Cytotoxic T cell (primary cell): ENCODE measurements around the genes CACNB3, DDX23 and DHH.

DNA sequence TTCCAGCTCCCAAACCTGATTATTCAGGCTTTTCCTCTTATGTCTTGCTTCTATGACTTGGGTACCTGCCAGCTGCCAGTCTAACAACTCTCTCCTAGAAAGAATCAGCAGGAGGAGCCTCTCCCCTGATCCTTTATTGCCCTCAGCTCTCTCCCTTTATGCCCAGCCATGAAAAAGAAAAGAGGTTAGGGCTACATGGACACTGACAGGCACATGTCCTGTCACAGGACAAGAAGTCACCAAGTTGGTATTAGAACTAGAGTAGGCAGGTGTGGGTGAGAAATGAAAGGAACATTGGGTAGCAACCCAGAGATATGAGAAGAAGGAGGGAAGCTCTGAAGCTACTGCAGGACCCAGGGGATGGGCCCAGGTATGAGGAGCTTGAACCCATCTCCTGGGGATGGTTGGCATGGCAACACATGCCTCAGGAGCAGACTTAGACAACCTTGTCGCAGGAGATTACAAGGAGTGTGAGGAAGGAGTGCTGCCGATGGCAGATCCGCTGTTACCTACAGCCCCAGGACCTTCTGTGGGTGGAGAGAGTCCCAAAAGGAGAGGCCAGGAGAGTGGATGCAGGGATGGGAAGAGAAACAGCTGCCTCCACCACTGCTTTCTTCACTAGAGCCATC is 1.9 kb upstream of the CACNB3 start:
- PRO-cap, 2 experiments: no peak in any of the 2 experiments

GRCh38 chr12:48817894-48819144 is at the start of gene CACNB3:
TSS of gene CACNB3 (plus strand) at chr12:48818496.
- PRO-cap, 2 experiments: peak in 2 of 2 experiments; most common plus-strand start chr12:48818484 (in 1); most common minus-strand start chr12:48818430 (in 2)

DNA sequence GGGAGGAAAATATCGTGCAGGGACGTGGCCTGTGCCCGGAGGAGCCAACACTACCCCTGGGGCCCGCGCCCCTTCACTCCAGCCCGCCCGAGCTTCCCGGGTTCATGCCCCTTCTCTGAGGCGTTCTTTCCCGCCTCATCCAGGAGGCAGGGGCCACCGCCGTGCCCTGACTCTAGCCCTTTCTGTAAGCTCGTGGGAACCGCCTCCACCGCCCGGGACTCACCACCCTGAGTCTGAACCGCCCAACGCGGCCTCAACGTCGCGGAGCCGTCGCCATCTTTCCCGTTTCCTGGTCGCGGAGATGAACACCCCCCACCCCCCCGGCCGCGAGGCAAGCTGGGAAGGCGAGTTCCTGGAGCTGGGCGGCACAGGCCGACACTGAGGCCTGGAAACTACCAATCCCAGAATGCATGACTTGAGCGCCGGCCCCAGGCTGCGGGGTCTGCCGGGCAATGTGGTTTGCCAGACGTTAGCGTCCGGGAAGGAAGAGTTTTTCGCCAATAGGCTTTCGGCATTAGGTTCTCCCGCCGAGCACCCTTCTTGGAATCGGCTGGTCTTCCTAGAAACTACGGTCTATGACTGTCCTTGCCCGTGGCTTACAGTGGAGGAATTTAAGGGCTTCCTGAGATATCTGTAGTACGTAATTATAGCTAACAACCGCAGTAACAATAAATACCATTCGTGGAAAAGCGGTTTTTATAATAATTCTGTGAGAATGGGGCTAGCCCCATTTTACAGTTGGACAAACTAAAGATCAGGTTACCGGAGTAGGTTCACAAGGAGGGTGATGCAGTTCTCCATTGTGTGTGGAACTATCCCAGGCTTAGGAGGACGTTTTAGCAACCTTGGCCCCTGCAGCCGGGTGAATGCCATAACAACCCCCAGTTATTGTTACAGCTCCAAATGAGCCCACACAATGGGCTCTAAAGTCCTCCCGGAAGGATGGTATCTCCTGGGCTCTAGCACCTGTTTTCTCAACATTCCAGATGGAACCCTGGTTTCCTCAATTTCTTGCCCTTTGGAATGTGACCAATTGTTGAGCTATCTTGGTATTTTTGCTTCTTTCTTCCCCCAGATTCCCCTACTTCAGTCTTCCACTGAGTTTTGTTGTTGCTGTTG is at the start of gene DDX23:
TSS of gene DDX23 (minus strand) at position 303 of the 1,119 bp plus-strand sequence.
- PRO-cap, 2 experiments: peak in 2 of 2 experiments; most common plus-strand start position 730 of the sequence (in 2); most common minus-strand start position 303 of the sequence (in 2)

- PRO-cap, 2 experiments: peak in 2 of 2 experiments; most common plus-strand start chr12:48924797 (in 2); most common minus-strand start chr12:48924857 (in 2)
These were observed 660 bp downstream of the FKBP11 start for GRCh38 chr12:48924373-48925290.

- PRO-cap, 2 experiments: no peak in any of the 2 experiments
These were observed 3.1 kb upstream of the DDN start for GRCh38 chr12:49002236-49002652.

DNA sequence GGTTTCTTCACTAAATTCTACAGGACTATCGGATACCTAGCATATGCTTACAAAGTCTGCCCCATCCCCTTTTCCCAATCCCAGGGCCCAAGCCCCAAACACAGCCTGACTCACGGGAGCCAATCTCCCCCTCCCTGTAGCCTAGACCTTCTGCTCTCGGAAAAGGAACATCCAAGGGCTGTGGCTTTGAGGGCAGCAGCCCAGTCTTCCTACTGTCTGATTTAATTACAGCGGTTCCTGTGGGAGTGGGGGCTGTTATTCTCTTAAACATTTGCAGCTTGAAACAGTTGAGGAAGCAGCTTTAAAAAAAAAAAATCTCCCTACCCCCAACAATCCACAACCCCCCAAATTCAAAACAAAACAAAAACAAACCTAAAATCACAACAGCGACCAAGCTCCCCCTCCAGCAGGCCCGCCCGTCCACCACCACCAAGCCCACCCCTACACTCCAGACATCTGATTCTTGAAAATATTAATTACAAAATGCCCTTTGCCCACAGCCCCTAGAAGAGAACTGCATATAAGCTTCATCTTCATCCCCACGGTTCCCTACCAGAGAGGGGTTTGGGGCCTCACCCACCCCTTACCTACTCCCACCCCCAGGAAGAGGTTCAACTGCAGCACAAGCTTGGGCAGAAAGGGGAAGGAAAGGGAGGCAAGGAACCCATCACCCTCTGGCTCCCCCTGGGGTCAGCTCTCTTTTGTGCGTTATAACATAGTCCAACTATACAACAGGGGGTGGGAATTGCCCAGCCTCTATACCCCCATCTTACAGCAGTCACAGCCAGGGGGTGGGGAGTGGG is 1.1 kb upstream of the PRKAG1 start:
- PRO-cap, 2 experiments: no peak in any of the 2 experiments

- PRO-cap, 2 experiments: no peak in any of the 2 experiments
These were observed 17.0 kb downstream of the KMT2D start for GRCh38 chr12:49043520-49044098.

- PRO-cap, 2 experiments: peak in 1 of 2 experiments; most common minus-strand start chr12:49094370 (in 1)
These were observed at the start of gene DHH for GRCh38 chr12:49094089-49095132. TSS of gene DHH (minus strand) at chr12:49094801.

DNA sequence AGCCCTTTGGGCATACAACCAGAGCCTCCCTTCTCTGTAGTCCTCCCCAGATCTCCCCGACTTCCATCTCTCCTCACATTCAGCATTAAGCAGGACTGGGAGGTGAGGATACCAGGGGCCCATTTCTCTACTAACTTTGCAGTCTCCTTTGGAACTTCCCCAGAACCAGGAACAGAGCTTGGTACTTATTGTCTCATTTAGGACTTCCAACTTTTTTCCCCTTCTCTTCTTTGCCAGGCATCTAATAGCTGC is 489 bp upstream of the DHH start:
- PRO-cap, 2 experiments: peak in 2 of 2 experiments; most common minus-strand start position 77 of the sequence (in 2)

DNA sequence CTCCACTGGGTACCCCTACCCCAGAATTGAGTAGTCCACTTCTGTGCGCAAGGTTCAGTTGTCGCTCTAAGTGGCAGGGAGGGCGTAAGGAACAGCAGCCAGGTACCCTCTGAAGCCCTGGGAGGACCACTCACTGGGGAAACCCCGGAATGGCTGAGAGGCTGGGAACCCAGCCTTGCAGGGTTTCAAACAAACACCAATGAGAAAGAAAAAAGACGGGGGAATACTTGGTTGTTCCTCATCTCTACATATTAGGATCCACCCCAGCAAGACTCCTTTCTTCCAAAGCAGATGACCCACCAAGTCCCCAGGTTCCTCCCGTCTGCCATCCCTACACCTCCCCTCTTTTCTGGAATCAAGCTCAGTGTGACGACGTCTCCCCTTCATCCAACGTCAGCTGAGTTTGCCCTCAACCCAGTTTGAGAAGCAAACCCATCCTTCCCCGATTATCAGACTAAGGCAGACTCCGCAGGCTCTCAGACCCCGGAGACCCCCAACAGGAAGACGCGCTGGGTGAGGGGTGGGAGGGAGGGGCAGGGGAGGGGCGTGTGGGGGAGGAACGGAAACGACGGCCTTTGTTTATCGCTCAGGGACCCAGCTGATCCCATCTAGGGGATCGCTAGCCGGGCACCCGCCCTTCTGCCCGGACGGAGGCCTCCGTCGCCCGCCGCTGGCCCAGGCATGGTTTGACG is 793 bp downstream of the LMBR1L start:
- PRO-cap, 2 experiments: peak in 2 of 2 experiments; most common plus-strand start position 607 of the sequence (in 2); most common minus-strand start position 305 of the sequence (in 1)

DNA sequence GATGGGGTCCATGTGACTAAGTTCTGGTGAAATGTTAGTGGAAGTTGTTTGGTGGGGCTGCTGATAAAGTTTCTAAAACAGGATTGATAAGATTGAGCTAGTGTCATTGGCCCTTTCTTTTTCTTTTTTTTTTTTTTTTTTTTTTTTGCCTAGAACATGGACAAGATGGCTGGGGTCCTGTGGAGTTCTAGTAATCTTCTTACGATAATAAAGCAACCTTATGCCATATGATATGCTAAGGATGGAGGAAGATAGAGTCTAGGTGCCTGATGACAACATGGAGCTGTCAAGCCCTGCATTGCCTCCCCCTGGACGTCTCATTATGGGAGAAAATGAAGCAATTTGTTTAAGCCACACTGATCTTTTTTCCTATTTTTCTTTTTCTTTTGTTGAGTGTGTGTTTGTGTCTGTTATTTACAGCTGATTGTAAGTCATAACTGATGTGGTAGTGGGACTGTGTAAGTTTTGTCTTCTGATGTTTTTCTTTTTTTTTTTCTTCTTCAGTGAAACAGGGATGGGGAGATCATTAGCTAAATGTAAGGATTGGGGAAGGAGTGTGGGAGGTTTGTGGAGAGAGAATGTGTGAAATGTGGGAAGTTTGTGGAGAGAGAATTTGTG is 16.4 kb upstream of the TUBA1B start:
- PRO-cap, 2 experiments: no peak in any of the 2 experiments

DNA sequence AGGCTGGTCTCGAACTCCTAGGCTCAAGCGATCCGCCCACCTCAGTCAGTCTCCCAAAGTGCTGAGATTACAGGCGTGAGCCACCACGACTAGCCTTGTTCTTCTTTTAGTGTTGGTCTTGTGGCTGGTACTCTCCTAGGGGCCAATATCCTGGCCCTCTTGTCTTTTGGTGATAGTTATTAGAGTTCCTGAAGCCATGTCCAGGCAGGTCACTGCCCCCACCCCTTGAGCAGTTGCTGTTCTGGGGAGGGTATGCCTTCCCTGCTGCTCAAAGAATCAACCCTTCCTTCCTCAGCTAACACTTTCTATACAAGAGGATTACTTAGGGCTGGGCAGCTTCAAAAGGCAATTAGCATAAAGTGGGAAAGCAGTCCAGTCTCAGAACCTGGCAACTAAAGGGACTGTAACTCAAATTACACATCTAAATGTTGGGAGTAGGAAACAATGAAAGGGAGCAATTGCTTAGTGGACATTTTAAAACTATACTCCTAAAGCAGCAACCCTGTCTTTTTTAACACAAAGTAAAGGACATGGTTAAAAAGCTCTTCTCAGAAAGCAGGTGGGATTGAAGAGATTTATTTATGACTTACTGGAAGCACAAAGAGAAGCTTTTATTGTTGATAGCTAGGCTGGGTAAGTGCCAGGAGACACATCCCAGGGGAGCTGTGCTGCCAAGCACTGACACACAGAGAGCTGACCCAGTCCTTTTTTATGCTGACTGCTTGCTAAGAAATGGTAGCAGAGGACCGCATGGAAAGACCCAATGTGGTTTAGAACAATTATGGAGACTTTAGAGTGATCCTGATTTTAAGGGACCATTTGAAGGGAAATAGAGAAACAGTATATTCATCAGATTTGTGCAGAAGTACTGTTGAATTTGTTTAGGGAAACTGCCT is 26.0 kb upstream of the TUBA1A start:
- PRO-cap, 2 experiments: no peak in any of the 2 experiments

GRCh38 chr12:49233642-49234399 is 31.1 kb upstream of the TUBA1C start:
- PRO-cap, 2 experiments: no peak in any of the 2 experiments

DNA sequence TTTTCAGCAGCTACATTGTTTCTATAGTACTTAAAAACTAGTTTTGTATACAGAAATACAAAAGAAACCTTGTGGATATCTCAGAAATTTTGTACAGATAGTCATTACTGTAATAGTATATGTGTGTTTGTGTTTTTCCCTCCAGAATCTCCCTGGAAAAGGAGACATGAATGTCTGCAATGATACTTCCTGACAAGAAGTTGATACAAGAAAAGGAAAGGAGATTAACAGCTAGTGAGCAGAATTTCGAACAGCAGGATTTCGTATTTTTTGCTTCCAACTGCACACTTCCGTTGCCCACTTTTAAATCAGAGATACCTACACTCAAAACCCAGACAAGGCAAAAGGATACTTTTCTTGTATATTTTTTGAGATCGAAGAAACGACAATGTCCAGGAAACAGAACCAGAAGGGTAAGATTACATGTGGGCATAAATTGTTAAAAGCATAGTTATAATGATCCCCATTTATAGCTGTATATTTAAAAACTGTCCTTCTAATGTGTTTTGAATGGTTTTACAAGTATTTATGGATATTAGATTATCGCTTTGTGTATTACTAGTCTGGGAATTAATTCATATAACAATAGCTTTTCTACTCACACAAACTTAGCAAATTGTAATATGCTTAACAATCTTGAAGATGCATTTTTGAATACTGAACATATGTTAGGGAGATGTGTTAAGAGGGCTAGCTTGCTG is 78.1 kb upstream of the KCNH3 start:
- PRO-cap, 2 experiments: no peak in any of the 2 experiments

- PRO-cap, 2 experiments: no peak in any of the 2 experiments
These were observed 10.4 kb downstream of the KCNH3 start for GRCh38 chr12:49549128-49549830.

DNA sequence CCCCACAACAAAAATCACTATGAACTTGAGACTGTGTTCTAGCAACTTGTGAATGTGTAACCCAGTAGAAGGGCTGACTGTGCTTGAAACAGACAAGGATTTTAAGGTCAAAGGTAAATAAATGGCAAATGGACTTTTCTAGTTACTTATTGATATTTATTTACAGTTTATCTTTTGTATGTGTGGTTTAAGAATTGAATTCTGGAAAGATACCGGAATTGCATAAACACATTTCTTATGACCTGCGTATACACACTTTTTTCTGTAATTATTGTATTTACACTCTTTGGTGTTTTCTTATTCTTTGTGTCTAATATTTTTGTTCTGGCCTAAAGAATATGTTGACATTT is 1.1 kb downstream of the TMBIM6 start:
- PRO-cap, 2 experiments: no peak in any of the 2 experiments

DNA sequence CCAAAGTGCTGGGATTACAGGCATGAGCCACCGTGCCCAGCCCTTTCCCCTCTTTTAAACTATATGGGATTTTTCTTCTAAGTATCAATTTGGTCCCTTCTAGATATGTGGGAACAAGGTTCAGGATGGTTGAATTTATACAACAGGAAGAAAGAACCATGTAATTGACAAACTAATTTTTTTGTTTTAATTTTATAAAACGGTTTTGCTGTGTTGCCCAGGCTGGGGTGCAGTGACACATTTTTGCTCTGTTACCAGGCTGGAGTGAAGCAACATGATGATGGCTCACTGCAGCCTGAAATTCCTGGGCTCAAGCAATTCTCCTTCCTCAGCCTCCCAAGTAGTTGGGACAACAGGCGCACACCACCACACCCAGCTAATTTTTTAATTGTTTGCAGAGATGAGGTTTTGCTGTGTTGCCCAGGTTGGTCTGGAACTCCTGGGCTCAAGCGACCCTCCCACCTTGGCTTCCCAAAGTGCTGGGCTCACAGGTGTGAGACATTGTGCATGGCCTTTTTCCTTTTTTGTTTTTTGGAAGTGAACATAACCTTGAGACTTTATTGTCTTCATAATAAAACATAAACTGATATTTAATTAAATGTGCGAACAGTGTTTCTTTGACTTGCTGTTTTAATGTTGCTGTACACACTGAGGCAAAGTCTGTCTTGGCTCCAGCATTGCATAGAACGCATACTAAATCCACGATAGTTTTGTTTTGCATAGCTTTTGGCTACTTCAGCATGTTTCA is 5.9 kb downstream of the TMBIM6 start:
- PRO-cap, 2 experiments: no peak in any of the 2 experiments

- PRO-cap, 2 experiments: no peak in any of the 2 experiments
These were observed 24.5 kb downstream of the NCKAP5L start for GRCh38 chr12:49803688-49804129.

- PRO-cap, 2 experiments: no peak in any of the 2 experiments
These were observed 3.3 kb downstream of the NCKAP5L start for GRCh38 chr12:49824861-49825312.

GRCh38 chr12:49827125-49827672 is 1.0 kb downstream of the NCKAP5L start:
- PRO-cap, 2 experiments: no peak in any of the 2 experiments